Endometrial microvascular endothelial cells (primary cell): Measurements from ENCODE around the genes NLRP14, OVCH2 and EIF3F.

- RAMPAGE, long total RNA, result no peak
These were observed 26.0 kb downstream of the OR2AG2 start for GRCh38 chr11:6745729-6746203.

DNA sequence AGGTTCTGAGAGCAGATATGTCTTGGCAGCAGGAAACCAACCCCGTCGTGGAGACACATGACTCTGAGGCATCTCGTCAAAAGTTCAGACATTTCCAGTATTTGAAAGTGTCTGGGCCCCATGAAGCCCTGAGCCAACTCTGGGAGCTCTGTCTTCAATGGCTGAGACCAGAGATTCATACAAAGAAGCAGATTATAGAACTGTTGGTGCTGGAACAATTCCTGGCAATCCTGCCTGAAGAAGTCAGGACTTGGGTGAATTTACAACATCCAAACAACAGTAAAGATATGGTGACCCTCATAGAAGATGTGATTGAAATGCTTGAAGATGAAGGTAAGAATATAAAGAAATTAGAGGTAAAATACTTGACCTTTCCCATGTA is 6.1 kb downstream of the ZNF215 start:
- RAMPAGE, long total RNA, result no peak

DNA sequence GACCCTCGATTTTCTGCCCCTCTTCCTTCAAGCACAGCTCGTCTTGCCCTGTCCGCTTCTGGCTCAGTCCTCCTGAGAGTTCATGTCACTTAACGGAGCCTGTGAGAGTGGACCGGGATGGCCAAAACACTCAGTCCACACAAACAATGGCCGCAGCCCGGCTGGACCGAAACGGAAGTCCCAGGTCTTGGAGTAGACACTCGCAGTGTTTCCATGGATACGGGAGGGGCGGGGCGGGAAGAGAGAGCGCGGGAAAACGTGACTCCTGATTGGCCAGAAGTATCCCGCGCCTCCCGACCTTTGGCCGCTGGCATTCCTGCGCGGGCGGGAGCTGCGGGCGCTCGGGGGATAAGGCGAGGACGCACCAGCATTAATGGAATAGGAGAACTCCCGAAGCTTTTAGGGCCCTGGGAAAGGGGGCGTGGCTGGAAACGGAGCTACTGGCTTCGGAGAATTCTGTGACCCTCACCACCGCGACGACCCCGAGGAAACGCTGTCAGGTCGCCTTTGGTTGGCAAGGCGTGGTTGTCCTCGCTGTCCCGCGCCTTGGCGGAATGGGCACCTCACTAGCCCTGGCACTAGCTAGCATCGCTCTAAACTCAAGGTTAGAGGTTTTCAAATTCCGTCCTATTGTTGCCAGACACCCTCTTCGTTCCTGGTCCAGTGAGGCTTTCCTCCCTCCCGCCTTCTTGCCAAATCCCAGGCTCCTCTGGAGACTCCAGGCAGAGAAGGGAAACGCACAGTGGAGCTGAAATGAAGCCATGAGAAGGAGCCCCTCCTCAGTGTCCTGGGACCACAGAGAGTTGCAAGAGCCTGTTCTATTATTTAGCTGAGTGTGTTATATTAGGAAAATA is at the start of gene NLRP14:
TSS of gene NLRP14 (plus strand) at position 313 of the 854 bp plus-strand sequence.
- RAMPAGE, long total RNA, result no peak

DNA sequence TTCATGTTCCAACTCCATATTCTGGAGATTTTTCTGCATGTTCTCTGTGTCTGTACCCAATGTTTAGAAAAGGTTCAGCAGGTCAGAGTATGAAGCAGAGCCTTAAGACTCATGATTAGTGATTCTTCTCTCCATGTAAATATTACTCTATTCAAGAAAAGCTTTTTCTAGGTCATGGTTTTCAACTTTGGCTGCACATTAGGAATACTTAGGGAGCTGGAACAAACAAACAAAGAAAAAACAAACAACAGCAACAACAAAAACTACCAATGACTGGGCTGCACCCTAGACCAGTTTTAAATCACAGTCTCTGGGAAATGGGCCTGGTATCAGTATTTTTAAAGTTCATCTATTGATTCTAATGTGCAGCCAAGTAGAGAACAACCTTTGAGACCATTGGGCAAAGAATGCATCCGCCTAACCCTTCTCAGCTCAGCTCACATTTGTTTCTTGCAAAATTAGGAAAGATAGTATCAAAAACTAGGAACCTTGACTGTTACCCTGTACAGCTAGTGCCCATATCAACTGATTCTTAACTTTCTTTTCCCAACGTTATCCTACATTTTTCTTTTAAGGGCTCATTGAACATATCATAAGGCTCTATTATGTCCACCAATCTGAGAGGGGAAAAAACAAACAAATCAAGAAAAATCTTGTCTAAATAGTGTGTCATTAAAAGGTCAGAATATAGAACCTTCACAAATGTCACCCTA is 5.2 kb downstream of the SYT9 start:
- RAMPAGE, long total RNA, result no peak

GRCh38 chr11:7512221-7513442 is 1.2 kb upstream of the PPFIBP2 start:
- RAMPAGE, long total RNA, result no peak

DNA sequence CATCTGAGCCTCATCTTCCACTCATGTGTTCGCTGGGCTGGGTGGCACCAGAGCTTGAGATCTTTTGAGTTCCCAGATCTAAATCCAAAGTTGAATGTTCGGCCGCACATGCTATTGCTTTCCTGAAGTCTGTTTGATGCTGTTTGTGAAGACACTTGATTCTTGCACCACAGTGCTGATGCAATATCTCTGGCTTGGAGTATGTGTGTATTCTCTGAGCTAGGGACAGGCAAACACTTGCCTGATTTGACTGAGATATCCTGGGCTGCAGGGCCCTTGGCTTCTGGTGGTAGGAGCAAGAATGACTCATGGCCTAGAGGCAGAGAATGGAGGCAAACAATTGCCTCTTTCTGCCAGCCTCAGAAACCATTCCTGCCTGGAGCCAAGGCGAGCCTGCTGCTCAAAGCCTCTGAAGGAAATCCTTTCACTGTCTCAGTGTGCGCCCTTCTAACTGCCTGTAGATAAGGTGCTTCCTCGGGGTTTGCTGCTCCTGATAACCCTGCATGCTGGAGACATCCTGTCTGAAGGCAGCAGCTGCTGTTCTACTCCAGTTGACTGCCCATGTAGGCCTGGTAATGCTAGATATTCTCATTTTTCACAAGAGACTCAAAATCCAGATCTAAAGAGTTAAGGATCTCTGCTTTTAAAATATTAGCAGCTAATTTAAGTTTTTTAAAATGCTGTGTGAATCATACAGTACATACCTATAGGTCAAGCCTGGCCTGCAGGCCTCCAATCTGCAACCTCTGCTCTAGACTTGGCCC is 72.9 kb downstream of the CYB5R2 start:
- RAMPAGE, long total RNA, result no peak

GRCh38 chr11:7612012-7612566 is 61.2 kb downstream of the CYB5R2 start:
- RAMPAGE, long total RNA, result no peak

DNA sequence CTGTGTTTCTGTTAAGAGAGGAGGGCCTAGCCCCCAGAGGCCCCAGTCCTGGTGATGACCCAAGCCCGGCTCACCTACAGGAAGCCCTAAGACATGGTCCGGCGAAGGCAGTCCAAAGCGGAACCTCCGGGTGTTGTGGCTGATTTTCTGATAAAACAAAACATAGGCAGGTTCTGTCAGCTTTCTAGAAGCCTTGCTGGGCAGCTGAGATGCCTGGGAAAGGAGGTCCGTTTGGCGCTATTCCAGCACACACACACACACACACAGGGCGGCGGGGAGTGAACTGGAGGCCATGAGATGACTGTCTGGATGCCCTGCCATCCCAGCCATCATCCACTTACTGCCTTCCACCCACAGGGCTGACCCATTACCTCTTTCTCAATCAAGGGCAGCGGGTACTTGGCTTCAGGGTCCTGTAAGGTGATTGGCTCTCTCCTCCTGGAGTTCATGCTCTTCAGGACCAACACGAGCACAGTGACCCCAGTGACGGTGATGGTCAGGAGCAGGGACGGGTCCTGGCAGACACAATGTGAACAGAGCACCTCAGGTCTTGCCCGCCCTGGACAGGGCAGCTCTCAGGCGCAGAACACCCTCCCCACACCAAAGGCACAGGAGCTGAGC is 813 bp downstream of the CYB5R2 start:
- RAMPAGE, long total RNA, result no peak

DNA sequence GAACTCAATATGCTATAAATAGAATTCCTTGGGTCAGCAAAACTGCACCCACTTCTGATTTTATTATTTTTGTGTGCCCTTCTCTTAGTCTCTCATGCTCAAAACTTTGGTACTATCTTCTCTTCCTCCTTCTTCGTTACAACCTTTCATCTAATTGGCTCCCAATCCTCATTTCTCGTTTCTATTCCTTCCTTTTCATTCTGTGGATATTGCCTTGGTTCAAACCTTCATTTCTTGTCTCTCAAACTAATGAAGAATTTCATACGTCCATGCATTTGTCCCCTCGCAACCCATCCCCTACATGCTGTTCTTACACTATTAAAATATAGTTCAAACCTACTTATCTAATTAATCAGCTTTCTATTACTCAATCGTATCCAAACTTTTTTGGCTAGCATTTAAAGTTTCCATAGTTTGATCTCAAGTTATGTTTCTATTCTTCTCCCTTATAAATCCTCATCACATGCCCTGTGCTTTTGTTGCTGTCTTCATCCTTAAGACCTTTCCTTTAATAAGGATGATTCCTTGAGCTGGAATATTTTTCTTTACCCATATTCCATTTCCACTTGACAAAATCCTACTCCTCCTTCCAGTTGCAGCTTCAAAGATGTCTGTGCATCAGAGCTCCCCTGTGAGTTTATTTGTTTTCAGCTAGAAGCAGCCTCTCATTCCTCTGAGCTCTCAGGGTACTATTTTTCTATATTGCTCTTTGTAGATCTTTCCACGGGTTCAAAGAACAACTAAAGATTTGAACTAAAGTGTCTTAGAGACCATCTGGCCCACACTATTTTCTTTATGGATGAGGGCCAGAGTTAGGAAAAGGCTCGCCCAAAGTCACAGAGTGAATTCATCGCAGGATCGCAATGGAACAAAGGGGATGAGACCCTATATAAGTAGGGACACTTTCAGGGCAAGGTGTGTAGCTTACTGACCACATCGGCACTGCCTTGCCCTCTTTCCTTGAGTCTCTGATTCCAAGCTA is 8.4 kb downstream of the OVCH2 start:
- RAMPAGE, long total RNA, result no peak

DNA sequence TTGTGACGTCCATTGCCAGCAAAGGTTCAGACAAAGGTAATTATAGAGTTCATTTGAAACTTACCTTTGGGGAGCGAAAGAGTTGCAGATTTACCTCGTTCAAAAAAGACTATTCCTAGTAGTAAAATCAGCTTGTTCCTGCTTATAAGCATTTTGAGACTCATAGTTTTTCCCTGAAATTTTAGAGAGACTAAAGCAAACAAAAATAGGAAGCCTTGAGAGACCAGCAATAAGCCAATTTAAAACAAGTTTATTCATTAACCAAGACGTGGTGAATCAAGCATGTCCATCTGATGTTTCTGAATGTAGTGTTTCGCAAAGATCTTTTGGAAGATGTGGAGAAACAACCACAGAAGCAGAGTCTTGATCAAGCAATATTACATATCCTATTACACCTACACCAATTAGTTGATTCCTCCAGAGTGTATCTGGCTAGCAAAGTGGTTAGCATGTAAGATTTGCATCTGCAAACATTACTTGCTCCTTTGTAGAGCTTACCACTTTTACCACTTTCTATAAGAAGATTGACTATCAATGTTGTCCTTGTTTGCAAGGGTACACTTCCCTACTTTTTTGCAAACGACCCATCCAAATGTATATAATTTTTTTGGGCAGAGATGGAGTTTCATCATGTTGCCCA is at the start of gene OVCH2:
TSS of gene OVCH2 (minus strand) at position 235 of the 640 bp plus-strand sequence.
- RAMPAGE, long total RNA, result no peak

DNA sequence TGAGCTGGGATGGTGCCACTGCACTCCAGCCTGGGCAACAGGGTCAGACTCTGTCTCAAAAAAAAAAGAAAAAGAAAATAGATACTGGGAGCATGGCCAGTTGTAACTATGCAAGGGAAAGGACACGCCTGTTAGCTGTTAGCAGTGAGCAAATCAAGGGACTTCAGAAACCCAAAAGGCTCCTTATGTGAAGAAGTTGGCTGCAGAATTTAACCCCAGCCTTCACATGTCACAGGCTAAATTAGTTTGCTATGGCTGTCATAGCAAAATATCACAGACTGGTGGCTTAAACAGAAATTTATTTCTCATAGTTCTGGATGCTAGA is 34.5 kb downstream of the OR10A6 start:
- RAMPAGE, long total RNA, result no peak

DNA sequence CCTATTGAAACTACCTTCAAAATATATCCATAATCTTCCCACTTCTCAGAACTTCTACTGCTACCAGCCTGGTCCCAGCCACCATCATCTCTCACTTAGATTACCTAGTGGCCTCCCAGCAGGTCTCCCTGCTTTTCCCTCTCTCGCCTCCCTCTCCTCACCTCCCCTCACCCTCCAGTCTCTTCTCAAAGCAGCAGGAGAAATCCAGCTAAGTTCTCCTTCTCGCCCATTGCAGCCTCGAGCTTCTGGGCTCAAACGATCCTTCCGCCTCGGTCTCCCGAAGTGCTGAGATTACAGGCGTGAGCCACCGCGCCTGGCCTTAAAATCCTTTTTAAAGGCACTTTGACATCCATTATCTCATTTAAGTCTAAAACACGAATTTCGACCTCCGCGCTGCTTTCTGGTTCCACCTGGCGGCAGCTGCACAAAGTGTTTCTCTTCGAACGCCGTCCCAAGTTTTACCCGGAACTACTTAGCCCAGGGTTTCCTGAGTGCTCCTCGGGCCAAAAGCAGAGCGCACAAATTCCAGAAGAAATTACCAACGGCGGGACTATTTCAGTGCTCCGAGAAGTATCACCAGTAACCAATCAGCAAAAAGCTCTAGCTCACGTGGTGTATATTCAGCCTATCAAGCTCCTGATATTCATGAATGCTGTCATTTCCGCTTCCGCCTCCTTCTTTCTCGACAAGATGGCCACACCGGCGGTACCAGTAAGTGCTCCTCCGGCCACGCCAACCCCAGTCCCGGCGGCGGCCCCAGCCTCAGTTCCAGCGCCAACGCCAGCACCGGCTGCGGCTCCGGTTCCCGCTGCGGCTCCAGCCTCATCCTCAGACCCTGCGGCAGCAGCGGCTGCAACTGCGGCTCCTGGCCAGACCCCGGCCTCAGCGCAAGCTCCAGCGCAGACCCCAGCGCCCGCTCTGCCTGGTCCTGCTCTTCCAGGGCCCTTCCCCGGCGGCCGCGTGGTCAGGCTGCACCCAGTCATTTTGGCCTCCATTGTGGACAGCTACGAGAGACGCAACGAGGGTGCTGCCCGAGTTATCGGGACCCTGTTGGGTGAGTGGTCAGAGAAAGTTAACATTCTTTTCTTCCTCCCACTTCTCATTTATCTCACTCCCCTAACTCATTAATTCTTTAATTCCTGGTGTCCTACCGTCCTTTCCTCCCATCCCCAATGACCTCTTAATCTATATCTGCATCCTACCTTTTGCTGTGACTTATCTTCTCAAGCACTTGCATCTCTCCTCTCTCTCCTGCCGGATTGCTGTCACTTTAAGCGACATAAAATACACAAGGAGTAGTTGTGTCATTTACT is at the start of gene EIF3F:
TSS of gene EIF3F (plus strand) at position 675 of the 1,313 bp plus-strand sequence.
- RAMPAGE, long total RNA, result start-site peak on the plus strand centred at position 679 of the sequence, 14 bp wide, 391 and 906 reads in 2 replicates

DNA sequence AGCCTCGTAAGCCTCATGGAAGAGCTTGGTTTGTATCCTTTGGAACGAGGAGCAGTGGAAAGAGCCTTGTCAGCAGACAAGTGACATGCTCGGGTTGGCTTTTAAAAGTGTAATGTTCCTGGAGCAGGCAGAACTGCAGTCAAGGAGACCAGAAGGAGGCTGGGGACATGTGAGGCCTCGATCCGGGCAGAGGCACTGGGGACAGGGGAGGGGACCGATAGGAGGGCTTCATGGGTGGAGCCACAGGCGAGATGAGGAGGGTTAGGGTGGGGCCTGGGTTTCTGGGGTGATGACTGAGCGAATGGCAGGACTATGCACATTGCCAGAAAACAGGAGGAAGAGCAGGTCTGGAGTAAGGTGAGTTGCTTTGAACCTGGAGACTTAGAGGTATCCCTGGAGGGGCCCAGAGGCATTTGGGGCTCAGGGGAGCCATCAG is 21.3 kb upstream of the TUB start:
- RAMPAGE, long total RNA, result no peak

GRCh38 chr11:8066076-8066423 is 15.0 kb upstream of the TUB start:
- RAMPAGE, long total RNA, result no peak

DNA sequence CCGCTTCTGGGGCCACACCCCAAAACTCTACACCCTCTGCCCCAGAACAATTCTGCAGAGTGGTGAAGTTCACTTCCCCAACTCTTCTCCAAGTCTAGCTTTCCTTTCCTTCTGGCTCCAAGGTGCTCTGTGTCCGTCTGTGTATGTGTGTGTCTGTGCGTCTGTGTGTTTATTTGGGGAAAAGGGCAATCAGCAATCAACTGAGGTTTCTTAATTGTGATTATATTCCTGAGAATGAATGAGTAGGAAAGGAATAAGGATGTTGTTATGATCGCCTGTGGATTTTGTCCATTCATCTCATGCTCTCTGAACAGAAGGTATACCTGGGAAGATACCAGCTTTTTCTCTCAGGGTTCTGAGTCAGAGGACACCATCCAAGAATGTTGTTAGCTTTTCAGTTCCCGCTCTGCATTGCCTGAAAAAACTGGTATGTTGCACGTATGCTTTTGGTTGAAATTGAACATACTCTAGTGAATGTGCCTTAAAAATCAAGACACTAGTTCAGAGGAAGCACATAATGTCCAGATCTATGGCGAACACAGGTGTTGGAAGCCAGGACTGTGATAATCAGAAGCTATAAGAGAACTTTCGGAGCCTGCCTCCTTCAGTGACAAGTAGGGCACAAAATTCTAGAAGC is 23.4 kb downstream of the TUB start:
- RAMPAGE, long total RNA, result no peak

GRCh38 chr11:8464665-8465169 is 129.3 kb downstream of the STK33 start:
- RAMPAGE, long total RNA, result no peak

- RAMPAGE, long total RNA, result no peak
These were observed 37.7 kb downstream of the TRIM66 start for GRCh38 chr11:8644669-8645344.

- RAMPAGE, long total RNA, result no peak
These were observed 19.4 kb downstream of the TRIM66 start for GRCh38 chr11:8662692-8663817.

- RAMPAGE, long total RNA, result no peak
These were observed 11.3 kb downstream of the TRIM66 start for GRCh38 chr11:8671126-8671613.

GRCh38 chr11:8707351-8708357 is 25.1 kb downstream of the RPL27A start:
- RAMPAGE, long total RNA, result no peak